ENCODE measurements around the gene C19orf25.

- PRO-cap, 3 experiments = no peak in any of the 3 experiments
- RAMPAGE, long total RNA, 4 experiments = no peak in any of the 4 experiments
- RRBS = 2% methylated on average over 40 of the region's 72 CpGs
These were observed 9.6 kb downstream of the C19orf25 start for GRCh38 chr19:1469357-1469799.

DNA sequence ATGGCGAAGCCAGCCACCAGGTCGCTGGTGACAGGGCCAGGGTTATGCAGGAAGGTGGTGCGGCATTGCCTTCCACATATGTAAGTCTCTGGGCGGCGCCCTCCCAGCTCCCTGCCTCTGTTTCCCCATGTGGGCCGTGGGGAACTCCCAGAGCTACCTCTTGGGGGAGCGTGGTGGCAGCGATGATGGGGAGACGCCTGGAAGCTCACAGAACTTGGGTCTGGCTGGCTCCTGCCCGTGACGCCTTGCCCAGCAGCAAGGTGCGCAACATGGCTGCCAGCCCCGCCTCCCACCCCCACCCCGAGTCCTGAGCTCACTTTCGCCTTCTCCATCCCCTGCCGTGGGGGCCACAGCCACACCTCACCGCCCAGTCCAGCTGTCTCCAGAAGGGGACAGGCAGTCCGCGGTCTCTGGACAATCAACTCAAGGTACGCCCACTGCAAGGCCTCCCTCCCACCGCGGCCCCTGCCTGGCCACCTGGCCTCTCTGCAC, 6.7 kb downstream of the C19orf25 start:
- PRO-cap, 3 experiments = no peak in any of the 3 experiments
- RAMPAGE, long total RNA, 4 experiments = no peak in any of the 4 experiments
- RRBS = no CpG with 5 or more reads among the region's 22 CpGs

- PRO-cap, 3 experiments = peak in 3 of 3 experiments; most common plus-strand start chr19:1479611 (in 3); most common minus-strand start chr19:1479194 (in 3)
- RAMPAGE, long total RNA, 4 experiments = start-site peak on the minus strand in 4 of 4 experiments, at chr19:1479177-1479219 at its widest, 14 to 166 reads per replicate
- RRBS = 2% methylated on average over 24 of the region's 60 CpGs
These were observed at the start of gene C19orf25 for GRCh38 chr19:1479088-1479848. TSS of gene C19orf25 (minus strand) at chr19:1479215.

DNA sequence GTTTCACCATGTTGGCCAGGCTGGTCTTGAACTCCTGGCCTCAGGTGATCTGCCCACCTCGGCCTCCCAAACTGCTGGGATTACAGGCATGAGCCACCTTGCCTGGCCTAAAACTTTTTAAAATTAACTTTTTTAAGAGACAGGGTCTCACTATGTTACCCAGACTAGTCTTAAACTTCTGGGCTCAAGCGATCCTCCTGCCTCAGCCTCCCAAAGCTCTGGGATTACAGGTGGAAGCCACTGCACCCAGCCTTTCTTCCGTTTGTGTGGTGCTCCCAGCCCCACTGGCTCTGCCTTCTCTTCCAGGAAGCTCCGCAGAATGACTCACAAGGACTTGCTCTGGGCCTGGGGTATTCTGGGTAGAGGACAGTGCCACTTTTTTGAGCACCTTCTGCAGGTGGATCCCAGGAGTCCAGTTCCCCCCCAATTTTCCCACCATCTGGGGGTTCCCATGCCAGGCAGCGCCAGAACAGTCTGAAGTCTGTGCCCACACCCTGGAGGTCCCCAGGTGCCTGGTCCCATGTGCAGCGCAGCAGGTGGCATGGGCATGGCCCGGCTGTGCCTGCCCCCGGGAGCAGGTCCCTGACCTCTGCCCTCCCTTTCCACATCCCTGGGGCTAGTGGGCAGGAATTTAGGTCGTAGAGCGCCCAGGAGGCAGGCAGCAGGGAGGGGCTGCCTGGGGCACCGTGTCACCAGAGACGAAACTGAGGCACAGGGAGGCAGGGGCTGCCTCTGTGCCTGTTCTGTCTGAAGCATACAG, 1.5 kb downstream of the REEP6 start:
- PRO-cap, 3 experiments = peak in 3 of 3 experiments; most common plus-strand start position 342 of the sequence (in 1); most common minus-strand start position 292 of the sequence (in 2)
- RAMPAGE, long total RNA, 4 experiments = no peak in any of the 4 experiments
- RRBS = no CpG with 5 or more reads among the region's 12 CpGs

DNA sequence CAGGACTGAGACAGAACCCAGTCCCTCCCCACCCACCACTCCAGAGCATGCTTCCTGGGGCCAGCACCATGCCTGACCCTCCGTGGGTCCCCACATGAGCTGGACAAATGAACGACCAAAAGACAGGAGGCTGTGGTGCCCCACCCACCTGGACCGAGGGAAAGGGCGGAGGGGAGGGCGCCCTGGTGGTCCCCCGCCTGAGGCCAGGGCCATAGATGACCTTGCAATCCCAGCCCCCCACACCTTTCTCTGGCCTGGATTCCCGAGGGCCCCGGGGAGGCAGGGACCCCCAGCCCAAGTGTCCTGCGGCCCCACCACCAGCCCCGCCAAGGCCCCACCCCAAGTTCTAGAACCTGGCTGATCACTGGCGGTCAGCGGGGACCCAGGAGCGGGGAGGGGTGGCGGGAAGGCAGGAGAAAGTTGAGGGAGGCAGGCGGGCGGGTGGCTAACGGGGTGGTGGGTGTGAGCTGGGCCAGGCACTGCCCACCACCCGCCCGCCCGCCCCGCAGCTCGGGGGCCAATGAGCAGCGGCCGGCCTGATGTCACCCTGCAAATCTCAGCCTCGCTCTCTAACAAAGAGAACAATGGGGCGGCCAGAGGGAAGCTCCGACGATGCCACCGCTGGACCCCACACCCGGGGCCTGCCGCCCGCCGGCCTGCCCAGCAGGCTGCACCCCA, 1.8 kb downstream of the MEX3D start:
- PRO-cap, 3 experiments = peak in 3 of 3 experiments; most common plus-strand start position 572 of the sequence (in 2); most common minus-strand start position 422 of the sequence (in 1)
- RAMPAGE, long total RNA, 4 experiments = no peak in any of the 4 experiments
- RRBS = 11% methylated on average over 6 of the region's 33 CpGs

DNA sequence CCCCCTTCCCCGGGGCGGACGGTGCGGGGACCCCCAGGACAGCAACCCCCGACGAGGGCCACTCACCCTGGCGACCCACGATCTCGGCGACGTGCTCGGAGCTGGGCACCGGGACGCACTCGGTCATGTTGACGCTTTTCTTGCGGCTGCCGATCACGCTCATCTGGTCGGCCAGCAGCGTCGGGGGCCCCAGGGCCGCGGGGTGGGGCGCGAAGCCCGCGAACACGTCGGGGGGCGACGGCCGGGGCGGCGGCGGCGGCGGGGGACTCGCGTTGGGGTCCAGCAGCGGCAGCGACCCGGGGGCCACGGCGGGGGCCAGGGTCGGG, 764 bp downstream of the MEX3D start:
- PRO-cap, 3 experiments = no peak in any of the 3 experiments
- RAMPAGE, long total RNA, 4 experiments = no peak in any of the 4 experiments
- RRBS = 4% methylated on average over 18 of the region's 46 CpGs

GRCh38 chr19:1580132-1580800, 12.1 kb upstream of the MEX3D start:
- PRO-cap, 3 experiments = no peak in any of the 3 experiments
- RAMPAGE, long total RNA, 4 experiments = no peak in any of the 4 experiments
- RRBS = 94% methylated on average over 7 of the region's 32 CpGs

DNA sequence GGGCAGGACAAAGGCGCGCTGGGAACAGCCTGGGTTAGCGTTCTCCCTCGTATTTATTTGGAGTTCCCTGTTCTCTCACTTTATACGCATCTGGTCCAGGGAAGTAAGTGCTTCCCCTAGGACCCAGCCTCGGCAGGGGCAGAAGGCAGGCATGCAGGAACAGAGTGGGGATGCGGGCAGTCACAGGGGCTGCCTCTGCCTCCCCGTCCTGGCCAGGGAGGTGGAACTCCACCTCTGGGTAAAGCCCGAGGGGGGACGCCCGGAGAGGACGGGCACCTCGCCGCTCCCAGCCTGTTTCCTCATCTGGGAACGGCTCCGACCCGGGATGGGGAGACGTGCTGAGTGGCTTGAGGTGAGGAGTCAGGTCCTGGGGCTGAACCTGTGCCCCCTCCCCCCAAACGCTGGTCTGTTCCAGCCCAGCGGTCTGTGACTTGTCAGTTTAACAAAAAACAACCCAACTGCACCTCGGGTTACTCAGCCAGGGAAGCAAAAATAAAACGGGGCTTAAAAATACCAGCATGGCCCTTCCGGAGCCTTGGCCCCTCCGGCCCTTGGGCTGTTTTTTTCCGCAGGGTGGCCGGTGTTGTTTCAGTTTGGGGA, 4.2 kb downstream of the TCF3 start:
- PRO-cap, 3 experiments = no peak in any of the 3 experiments
- RAMPAGE, long total RNA, 4 experiments = no peak in any of the 4 experiments
- RRBS = 96% methylated on average over 7 of the region's 26 CpGs

DNA sequence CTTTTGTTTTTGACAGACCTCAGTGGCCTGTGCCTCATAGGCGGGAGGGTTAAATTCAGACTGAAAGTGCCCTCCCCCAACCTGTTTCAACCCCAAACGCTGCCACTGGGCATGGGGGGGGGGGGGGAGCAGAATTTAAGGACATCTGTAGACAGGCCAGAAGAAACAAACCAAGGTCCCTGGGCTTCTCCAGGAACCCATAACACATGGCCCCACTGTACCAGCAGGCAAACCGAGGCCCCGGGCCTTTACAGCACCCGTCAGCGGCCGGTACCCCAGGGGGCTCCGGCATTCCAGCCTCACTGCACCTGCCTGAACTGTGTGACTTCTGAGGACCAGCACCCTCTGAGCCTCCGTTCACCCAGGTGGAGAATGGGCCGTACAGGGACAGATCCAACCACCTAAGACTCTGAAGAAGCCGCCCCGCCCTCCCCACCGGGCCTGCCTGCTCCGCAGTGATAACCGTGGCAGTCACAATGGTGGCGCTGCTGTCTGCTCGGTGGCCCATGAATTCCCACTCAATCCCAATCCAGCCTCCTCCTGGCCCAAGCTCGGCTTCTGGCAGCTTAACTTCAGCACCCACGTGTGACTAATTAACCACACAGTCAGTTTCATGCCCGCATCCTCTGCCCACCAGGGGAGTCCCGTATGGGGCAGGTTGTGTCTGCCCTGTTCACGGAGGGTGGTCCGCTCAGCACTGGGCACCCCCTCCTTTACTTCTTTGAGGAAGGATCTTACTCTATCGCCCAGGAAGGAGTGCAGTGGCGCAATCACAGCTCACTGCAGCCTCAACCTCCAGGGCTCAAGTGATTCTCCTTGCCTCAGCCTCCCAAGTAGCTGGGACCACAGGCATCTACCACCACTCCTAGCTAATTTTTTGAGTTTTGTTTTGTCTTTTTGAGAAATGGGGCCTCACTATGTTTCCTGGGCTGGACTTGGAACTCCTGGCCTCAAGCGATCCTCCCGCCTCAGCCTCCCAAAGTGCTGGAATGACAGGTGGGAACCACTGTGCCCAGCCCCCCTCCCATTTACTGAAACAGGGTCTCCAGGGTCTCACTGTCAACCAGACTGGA, 3.4 kb downstream of the TCF3 start:
- PRO-cap, 3 experiments = no peak in any of the 3 experiments
- RAMPAGE, long total RNA, 4 experiments = no peak in any of the 4 experiments
- RRBS = no CpG with 5 or more reads among the region's 27 CpGs

DNA sequence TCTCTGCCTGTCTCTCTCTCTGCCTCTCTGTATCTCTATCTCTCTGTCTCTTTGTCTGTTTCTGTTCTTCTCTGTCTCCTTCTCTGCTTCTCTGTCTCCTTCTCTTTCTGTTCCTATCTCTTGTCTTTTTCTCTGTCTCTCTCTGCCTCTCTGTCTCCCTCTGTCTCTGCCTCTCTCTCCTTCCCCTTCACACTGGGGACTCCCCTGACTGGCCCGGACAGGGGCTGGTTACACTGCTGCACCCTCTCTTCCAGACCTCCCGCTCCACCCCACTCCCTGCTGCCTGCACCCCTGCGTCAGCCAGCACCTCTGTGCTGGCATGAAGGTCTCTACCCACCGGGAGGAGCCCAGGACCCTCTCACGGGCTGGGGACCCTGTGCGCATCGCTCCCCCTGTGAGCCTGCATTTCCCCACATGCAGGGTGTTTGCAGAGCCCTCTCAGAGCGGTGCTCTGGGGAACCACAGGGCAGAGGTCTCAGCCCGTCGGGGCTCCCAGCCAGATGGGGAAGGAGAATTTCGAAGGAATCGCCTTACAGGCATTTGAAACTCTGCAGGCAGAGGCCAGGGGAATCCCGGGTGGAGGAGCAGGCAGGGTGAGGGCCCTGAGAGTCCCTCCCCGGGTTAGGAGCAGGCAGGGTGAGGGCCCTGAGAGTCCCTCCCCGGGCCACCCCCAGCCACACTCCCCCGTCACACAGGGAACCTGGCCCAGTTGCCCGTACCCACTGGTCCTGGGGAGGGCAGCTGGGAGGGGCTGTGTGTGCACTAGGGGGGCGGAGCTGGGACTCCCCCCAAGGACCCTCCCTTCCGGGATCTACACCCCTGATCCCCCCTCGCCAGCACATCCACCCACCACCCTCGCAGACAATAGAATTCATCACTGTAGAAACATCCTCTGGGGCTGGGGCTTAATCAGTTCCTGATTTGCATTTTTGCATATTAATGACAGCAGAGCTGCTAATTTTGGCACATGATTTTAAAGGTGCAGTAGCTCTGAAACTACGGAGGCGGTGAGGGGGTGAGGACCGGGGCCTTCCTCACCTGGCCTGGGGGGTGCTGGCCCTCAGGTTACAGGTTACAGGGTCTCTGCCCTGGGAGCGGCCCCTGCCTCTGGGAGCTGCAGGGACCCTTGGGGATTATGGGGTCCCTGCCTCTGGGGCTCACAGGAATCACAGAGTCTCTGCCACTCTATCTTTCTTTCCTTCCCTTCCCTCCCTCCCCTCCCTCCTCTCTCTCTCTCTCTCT, 16.3 kb upstream of the TCF3 start:
- PRO-cap, 3 experiments = no peak in any of the 3 experiments
- RAMPAGE, long total RNA, 4 experiments = no peak in any of the 4 experiments
- RRBS = 0% methylated on average over 1 of the region's 25 CpGs

GRCh38 chr19:1747578-1748536, 5.4 kb upstream of the ONECUT3 start:
- PRO-cap, 3 experiments = no peak in any of the 3 experiments
- RAMPAGE, long total RNA, 4 experiments = no peak in any of the 4 experiments
- RRBS = 2% methylated on average over 9 of the region's 38 CpGs

- PRO-cap, 3 experiments = no peak in any of the 3 experiments
- RAMPAGE, long total RNA, 4 experiments = no peak in any of the 4 experiments
- RRBS = 70% methylated on average over 4 of the region's 15 CpGs
These were observed 7.5 kb upstream of the REXO1 start for GRCh38 chr19:1855792-1856236.

- PRO-cap, 3 experiments = no peak in any of the 3 experiments
- RAMPAGE, long total RNA, 4 experiments = no peak in any of the 4 experiments
- RRBS = no CpG with 5 or more reads among the region's 25 CpGs
These were observed 3.4 kb downstream of the KLF16 start for GRCh38 chr19:1859872-1860408.

- PRO-cap, 3 experiments = peak in 3 of 3 experiments; most common plus-strand start chr19:1864190 (in 3); most common minus-strand start chr19:1863914 (in 1)
- RAMPAGE, long total RNA, 4 experiments = no peak in any of the 4 experiments
- RRBS = 2% methylated on average over 59 of the region's 106 CpGs
These were observed 595 bp upstream of the KLF16 start for GRCh38 chr19:1863746-1864602.

- PRO-cap, 3 experiments = peak in 2 of 3 experiments; most common plus-strand start chr19:1865052 (in 2); most common minus-strand start chr19:1864876 (in 1)
- RAMPAGE, long total RNA, 4 experiments = no peak in any of the 4 experiments
- RRBS = 2% methylated on average over 5 of the region's 46 CpGs
These were observed 1.4 kb upstream of the KLF16 start for GRCh38 chr19:1864603-1865281.

- PRO-cap, 3 experiments = no peak in any of the 3 experiments
- RAMPAGE, long total RNA, 4 experiments = no peak in any of the 4 experiments
- RRBS = 21% methylated on average over 5 of the region's 13 CpGs
These were observed 2.1 kb downstream of the ADAT3 start for GRCh38 chr19:1907283-1907733.

DNA sequence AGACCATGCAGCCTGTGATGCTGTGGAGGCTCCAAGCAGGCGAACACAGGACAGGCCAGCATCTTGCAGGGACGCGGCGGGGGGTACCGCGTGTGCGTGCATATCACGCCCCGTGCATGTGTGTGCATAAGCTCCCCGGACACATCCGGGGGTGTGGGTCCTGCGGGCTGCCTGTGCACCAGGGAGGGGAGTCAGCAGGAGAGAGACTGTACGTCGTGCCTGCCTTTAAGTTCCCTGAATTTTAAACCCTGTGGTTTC, 16.6 kb downstream of the ADAT3 start:
- PRO-cap, 3 experiments = no peak in any of the 3 experiments
- RAMPAGE, long total RNA, 4 experiments = no peak in any of the 4 experiments
- RRBS = no CpG with 5 or more reads among the region's 14 CpGs

GRCh38 chr19:1922662-1923386, 17.6 kb downstream of the ADAT3 start:
- PRO-cap, 3 experiments = no peak in any of the 3 experiments
- RAMPAGE, long total RNA, 4 experiments = no peak in any of the 4 experiments
- RRBS = 98% methylated on average over 6 of the region's 36 CpGs

DNA sequence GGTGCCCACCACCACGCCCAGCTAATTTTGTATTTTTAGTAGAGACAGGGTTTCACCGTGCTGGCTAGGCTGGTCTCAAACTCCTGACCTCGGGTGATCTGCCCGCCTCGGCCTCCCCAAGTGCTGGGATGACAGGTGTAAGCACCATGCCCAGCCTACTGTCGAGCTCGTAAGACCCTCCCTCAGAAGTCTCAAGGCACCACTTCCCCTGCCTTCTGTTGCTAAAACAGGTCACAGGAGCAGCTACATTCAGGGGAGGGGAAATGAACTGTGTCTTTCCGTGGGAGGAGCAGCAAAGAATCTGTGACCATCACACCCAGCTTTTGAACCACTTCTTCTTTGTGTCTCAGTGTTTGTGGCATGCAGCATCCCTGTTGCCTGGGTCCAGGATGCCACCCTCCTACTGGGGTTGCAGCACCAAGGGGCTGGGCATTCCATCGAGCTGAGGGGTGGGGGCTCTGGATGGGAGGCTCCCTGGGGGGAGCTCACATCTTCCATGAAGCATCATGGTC, 7.8 kb upstream of the CSNK1G2 start:
- PRO-cap, 3 experiments = no peak in any of the 3 experiments
- RAMPAGE, long total RNA, 4 experiments = no peak in any of the 4 experiments
- RRBS = no CpG with 5 or more reads among the region's 9 CpGs

DNA sequence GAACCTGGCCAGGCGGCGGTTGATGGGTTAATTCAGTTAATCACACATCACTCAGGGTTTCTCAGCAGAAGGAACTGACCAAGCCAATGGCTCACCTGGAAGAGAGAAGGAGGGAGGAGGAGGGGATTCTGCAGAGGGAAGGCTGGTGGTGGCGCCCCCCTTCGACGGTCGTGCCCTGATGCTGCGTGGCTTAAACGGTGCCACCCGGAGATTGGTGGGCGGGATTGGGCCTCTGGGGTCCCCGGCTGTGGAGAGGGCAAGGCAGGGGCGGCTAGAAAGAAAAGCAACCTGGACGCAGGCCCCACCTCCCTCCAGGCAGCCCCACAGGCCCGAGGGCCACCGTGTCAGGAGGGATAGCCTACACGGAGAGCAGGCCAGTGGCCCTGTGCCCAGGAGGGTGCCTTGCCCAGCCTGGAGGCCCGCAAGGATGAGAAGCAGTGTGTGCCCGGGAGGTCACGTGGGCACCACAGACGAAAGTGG, 15.9 kb downstream of the CSNK1G2 start:
- PRO-cap, 3 experiments = no peak in any of the 3 experiments
- RAMPAGE, long total RNA, 4 experiments = no peak in any of the 4 experiments
- RRBS = 93% methylated on average over 5 of the region's 20 CpGs

Data from adrenal gland (tissue), 7 donors.